Neural progenitor cell (in vitro differentiated cells): Measurements from ENCODE around the genes ARHGAP4 and IRAK1.

- RAMPAGE, long total RNA: no peak
Observed at GRCh38 chrX:153925986-153926736, at the start of gene ARHGAP4. Gene ARHGAP4 (minus strand): TSS chrX:153926264.

- RAMPAGE, long total RNA: no peak
Observed at GRCh38 chrX:153926737-153927798, 1.0 kb upstream of the ARHGAP4 start.

- RAMPAGE, long total RNA: no peak
Observed at GRCh38 chrX:153985002-153986059, 12.8 kb downstream of the TMEM187 start.

GRCh38 chrX:154012696-154012833 is 7.1 kb downstream of the IRAK1 start:
- RAMPAGE, long total RNA: no peak

- RAMPAGE, long total RNA: no peak
Observed at GRCh38 chrX:154018788-154019068, 974 bp downstream of the IRAK1 start.

GRCh38 chrX:154019620-154020923 is at the start of gene IRAK1:
Gene IRAK1 (minus strand): TSS chrX:154019902.
- RAMPAGE, long total RNA: no peak

DNA sequence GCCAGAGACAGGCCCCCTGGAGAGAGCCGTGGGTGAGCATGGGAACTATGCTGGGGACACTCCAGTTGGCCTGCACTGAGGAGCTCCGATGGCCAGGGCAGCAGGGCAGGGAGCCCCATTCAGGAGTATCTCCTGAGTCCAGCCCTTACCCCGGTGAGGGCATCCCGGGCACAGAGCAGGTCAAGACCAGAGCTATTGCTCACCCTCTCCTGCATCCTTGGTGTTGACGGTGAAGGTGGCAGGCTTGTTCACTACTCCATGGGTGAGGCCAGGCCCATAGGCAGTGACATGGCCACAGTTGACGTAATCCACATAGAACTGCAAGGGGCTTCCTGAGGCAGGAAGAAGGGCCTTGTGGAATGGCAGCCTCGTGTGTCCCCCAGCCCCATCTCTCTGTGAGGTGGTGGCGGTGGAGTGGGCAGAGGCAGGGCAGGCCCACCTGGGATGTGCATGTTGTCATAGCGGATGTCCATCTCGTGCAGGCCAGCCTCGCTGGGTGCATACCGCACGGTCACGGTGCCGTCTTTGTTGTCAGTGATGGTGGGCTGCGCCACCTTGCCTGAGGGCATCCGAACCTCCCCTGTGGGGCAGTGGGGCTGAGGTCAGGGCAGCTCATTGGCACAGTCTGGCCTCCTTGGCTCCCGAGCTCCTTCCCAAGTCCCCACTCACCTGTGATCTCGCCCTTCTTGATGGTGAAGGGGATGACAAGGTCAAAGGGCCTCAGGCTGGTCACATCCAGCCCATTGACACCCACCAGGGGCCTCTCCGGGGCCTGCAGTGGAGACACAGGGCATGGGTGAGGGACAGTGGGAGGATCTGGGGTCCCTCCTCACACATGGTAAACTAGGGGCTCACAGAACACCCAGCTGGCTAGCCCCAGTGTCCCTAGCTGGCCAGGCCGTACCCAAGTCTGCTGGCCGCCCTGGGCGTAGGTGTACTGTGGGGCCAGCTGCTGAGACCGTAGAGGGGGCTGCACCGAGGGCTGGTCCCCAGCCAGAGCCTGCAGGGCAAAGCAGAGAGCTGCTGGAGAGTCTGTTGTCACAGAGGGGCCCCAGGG is 20.4 kb downstream of the FLNA start:
- RAMPAGE, long total RNA: no peak

DNA sequence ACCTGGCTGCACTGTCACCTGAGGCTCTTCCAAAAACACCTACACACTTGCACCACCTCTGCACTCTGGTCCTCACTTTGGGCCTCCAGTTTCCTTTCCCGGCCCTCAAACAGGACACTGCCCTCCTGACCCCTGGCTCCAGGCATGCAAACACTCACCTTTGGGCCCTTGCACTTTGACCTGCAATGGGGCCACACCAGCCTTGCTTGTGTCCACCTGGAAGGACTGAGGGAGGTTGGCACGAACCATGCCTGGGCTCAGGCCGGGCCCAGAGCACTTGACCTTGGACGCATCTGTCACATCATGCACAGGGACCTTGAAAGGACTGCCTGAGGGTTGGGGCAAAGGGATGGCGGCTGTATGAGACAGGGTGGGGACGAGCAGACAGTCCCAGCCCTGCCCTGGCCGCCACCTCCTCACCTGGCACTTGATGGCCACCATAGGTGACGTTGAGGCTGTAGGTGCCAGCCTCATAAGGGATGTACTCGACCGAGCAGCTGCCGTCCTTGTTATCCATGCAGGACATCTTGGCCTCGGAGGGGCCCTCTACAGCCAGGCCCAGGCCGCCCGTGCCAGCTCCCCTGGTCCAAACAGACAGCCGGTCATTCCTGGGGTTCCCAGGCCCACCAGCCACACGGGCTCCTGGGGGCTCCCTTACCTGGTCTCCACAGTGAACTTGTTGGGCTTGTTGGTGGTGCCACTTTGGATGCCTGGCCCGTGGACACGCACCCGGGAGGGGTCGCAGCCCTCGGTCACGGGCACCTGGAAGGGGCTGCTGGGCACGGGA is 15.4 kb downstream of the FLNA start:
- RAMPAGE, long total RNA: no peak

GRCh38 chrX:154377872-154378405 is 1.2 kb upstream of the EMD start:
- RAMPAGE, long total RNA: no peak

GRCh38 chrX:154390007-154390478 is 8.1 kb upstream of the RPL10 start:
- RAMPAGE, long total RNA: no peak

GRCh38 chrX:154441306-154441824 is 2.6 kb upstream of the FAM50A start:
- RAMPAGE, long total RNA: no peak

GRCh38 chrX:154460829-154461564 is 2.9 kb downstream of the PLXNA3 start:
- RAMPAGE, long total RNA: no peak

GRCh38 chrX:154467440-154468233 is 9.6 kb downstream of the PLXNA3 start:
- RAMPAGE, long total RNA: no peak

DNA sequence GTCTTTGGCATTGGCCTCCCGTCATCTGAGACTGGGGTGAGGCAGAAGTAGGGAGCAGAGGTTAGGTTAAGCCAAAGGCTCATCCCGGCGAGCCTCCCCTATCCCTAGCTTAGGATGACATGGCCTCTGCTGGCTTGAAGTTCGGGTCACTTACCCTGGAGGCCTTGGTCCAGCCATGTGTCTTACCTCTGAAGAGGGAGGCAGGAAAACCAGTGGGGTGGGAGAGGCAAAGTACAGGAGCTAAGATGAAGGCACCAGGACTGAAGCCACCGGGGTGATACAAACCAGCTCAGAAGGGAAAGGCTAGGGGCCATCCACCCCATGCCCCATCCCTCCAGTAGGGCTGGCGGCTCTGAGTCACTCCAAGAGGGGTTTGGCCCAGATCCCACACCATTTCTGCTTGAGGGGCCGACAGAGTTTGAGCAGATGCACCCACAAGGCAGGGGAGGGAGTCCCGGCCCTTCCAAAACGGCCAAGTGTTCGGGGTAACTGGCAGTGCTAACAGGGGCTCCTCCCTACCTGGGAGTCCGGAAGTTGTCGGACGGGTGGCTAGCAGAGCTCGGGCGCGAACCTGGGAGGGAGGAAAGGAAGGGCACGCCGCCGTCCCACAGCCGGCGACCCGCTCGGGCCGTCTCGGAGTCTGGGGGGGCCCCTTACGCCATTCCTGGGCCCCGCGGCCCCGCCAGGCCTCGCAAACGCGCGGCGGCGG is 487 bp downstream of the SLC10A3 start:
- RAMPAGE, long total RNA: no peak

DNA sequence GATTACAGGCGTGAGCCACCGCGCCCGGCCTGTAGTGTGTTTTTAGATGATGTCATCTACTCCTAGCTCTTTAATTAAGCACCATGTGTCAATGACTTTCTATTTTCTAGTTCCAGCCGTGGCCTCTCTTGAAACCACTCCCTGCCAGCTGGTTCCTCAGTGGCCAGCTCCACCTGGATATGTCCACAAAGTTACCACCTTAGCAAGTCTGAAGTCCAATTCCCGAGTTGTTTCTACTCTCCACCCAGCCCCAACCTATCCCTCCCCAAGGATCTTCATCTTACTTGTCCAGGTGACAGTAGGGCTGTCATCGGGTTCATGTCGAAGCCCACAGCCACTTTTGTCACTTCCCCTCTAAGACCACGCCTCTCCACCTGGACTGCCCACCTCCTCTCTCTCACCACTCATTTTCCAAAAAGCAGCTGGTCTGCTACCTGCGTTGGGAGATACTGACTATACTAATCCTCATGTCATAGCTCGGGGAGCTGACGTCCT is 895 bp downstream of the FAM3A start:
- RAMPAGE, long total RNA: no peak

DNA sequence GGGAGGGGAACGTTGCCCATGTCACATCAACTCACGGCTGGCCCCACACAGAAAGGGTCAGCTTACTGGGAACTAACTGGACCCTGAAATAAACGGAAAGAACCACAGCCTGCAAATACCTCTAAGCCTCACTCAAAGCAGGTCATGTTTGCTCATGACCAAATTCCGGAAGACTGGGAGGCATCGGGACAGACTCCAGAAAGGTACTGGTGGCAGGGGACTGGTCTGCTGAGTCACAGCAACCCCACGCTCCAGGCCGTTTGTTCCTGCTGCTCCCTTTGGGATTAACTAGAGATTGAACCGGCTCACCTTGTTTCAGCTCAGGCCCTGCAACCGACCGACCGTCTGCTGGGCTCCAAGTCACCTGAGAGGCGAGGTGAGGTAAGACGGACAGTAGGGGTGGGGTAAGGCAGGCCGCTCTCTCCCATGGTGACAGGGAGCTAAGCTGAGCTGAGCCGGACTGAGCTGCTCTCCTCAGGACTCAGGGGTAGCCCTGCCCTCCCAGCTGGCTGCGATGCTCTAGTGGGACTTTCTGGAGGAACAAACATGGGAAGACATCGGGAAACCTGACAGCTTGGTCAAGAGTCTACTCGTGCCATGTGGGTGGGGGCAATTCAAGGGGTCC is 5.5 kb downstream of the G6PD start:
- RAMPAGE, long total RNA: no peak

GRCh38 chrX:154548019-154548329 is 554 bp downstream of the IKBKG start:
- RAMPAGE, long total RNA: no peak

- RAMPAGE, long total RNA: no peak
Observed at GRCh38 chrX:154729458-154729961, 21.4 kb downstream of the GAB3 start.

GRCh38 chrX:154735501-154736103 is 15.3 kb downstream of the GAB3 start:
- RAMPAGE, long total RNA: no peak

DNA sequence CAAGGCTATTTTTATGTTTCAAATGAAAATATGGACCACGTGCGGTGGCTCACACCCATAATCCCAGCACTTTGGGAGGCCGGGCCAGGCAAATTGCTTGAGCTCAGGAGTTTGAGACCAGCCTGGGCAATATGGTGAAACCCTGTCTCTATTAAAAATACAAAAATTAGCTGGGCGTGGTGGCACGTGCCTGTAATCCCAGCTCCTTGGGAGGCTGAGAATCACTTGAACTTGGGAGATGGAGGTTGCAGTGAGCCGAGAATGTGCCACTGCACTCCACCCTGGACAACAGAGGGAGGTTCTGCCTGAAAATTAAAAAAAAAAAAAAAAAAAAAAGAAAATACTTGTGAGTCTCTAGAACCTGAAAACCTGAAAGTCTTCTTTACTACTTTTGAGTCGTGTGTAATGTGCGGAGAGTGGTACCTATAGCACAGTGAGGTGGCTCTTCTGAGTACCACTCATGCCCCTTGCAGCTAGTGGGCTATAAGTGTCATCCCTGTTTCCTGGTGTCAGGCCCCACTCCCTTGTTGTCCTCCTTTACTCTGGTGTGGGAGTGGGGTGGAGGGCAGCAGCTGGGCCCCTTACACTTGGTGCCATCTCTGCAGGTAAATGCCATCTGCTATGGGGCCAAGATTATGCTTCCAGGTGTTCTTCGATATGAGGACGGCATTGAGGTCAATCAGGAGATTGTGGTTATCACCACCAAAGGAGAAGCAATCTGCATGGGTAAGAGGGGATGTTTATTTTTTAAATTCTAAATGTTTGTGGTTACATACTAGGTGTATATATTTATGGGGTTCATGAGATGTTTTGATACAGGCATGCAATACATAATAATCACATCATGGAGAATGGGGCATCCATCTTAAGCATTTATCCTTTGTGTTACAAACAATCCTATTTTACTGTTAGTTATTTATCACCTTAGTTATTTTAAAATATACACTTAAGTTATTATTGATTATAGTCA is 7.8 kb downstream of the DKC1 start:
- RAMPAGE, long total RNA: no peak